ENCODE measurements around a stretch of chr12.

DNA sequence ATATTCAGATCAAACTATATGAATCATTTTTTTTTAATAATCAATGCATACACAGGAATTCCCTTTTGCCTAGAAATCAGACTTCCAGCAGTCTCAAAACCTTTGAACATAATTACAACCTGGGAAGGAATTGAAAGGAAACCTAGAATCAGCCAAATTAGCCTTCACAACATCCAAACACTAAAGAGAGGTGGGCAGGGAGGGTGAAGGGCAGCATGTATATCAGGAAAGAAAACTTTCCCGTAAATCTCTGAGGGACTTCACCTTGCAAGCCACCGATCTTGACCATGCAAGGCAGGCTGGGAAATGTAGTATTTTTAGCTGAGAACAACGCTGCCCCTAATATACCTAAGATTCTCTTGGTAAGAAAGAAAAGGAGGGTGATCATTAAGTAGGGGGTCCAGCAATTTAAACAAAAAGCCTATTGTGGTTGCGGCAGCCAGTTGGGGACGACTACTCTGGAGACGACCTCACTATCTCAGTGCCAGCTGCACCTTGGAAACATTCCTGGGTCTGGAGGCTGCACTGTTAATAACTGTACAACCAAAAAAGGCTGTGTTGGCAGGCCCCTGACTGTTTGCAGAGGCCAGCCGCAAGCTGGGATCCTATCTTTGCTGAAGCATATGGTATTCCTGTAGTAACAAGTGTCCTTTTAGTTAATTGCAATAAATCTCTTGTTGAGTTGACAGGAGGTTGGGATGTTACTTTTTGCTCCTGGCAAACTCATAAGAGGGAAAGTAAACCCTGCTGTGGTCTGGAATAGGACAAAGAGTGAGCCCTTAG lies 6.3 kb downstream of the APOLD1 start:
- PRO-cap: no peak

- PRO-cap: no peak
These were observed 662 bp downstream of the GPRC5A start for GRCh38 chr12:12891863-12892584.

DNA sequence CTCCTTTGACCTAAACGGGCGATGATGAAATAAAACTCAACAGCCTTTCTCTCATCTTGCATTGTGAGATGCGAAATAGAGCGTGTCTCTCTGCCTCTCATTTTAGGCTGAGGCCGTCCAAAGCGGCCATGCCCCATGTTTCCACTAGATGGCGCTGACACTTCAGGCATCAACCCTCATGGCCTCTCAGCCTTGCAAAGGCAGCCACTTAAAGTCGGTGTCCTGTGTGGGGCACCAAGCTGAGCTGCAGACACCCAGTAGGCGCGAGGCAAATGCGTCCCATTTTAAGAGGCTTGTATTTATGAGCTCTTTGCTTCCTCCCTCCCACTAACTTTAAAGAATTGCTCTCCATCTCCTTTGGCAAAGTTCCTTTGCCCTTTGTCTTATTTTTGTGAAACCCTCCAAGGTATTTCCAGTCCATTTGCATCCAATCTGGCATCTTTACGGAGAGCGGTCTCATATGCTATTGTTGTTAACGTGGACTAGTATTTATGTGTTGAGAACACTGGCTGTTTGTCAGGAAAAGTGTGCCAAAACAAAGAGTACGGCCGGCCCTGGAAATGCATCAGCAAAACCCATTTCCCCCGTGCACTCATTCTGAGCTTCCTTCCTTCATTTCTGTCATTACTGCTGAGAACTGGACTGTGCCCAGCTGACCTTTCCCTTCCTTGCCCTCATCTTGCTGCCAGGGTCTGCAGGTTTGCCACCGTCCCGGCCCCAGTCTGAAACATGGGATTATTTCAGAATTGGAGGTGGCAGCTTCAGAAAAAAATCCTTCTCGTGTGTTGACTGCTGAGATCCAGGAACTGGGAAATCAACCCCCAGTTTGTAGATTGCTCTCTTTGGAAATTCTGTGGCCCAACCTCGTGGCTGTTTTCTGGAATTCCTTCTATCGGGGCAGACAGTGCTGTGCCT lies 25.2 kb downstream of the GPRC5A start:
- PRO-cap: no peak

- PRO-cap: no peak
These were observed 9.4 kb downstream of the HEBP1 start for GRCh38 chr12:12990812-12991011.

DNA sequence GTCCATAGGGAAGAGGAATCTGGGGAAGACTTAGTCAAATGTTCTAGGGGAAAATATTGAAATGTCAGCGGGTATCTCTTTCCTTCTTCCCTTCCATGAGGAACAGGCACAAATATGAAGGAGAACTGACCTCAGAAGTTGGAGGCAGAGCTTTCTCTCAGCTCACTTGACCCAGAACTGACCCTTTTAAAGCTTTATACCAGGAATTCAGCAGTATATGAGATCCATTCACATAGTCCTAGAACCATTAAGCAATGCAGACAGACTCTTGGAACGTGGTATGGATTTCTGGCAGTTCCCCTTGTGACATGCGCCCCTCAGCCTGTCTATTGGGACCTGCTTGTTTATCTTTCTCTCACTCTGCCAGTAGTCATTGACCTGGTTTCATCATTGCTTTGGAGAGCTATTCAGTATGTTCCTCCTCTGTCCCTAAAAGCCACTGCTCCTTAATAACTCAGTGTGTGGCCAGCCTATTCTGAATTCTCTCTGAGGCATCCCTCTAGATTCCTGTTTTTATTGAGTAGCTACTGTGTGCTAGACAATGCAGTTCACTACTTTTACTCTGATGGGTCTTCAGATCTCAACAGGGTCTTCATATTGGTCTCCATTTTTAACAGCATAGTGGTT lies 43.1 kb upstream of the GSG1 start:
- PRO-cap: no peak

DNA sequence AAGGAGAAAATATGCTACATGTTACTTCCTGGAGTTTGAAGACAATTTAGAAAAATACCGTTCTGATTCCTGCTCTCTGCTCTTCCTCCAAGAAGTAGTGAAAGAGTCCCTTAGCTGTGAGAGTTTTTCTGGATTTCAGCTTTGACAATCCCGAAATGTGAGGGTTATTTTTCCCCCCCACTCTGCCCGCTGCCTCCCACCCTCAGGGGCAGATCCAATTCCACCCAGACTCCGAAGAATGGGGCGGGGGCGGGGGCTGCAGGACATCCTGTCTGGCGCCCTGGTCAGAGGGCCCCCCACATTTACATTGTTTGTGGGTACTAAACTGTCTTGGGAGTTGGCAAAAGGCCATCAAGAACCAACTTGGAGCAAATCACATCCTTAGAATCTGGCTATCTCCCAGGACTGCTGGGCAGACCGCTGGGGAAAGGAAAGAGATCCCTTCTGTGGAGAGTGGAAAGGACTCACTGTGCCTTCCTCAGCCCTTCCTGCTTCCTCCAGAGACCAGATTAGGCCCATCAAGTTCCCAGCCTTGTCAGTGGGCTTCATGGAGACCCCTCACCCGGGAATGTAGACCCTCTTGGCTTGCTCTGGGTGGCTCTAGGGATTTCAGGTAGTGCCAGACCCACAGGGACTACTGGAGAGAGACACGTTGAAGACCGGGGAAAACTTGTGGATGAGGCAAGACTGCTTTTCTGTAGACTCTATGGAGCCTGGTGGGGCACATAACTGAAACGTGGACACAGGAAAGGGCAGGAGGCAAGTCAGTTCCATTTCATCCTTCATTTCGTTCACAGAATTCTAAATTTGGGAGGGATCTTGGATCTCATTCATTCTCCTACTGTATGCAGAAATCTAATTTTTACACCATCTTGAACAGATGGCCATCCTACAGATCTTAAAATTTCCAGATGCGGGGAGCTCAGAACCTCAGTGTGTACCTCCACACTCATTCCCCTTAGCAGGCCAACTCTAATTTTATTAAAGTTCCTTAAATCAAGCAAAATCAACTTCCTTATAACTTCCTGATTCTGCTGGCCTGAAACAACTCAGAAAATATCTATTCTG lies 2.6 kb downstream of the EMP1 start:
- PRO-cap: no peak

DNA sequence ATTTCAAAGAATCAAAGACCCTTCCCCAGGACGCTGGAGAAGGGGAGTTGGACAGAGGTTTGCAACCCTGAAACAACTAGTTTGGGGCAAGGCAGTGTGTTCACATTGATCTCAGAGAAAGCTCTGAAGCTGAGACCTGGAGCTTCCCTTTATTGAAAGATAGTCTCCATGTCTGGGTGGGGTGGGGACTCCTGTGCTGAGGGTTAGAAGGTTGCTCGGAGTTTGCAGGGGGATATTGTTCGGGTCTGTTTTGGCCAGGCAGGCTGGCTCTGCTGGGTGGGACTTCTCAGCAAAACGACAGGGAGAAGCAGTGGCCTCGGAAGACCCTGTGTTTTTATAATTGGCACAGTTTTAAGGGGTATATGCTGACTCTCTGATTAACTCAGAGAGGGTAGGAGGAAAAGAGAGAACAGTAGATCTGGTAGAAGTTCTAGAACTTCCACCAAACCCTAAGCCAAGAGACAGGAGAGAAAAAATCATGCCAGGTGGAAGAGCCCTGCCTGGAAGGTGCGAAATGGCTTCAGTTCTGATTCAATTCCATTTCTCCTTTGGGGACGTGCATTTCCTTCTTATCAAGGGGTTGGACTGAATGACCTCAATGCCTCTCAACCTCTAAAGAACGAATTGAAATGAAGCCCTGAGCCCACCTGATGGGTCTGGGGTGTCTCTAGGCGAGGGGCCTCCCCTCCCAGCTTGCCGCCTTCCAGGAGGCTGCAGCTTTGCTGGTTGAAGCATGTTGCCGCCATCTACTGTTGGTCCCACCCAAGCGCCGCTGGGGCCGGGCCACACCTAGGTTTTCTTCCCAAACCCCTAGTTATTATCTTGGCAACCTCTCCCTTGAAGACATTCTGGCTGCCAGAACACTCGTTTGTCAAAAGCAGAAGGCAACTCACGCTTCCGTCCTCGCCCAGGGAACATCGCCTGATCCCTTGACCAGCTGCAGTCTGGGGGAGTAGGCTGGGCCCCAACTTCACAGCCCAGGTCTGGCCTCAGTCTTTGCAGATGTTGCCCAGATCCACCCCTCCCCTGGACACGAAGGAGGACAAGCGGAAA lies 6.2 kb downstream of the EMP1 start:
- PRO-cap: no peak

GRCh38 chr12:13205609-13206907 lies 9.5 kb downstream of the EMP1 start:
- PRO-cap: no peak

GRCh38 chr12:13209663-13210251 lies 13.2 kb downstream of the EMP1 start:
- PRO-cap: no peak

- PRO-cap: no peak
These were observed 143.1 kb downstream of the EMP1 start for GRCh38 chr12:13339645-13340033.

- PRO-cap: no peak
These were observed 190.6 kb downstream of the EMP1 start for GRCh38 chr12:13387019-13387708.

DNA sequence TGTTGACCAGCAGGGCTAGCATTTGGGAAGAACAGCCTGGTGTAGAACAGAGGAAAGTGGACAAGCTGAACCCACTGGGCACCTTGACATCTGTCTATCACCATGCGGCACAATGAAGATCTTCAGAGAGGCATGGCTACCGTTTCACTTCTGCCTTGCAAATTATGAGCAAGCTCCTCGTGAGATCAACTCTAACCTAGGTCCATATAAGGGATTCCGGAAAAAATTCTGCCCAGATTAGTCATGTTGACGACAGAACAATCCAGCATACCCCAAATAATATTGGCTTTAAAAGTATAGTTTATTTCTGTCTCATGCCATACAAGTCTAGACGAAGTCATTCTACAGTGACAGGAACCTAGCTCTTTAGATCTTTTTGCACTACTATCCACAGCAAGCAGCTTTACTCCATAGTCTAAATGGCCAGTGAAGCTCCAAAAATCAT lies 91.5 kb upstream of the ATF7IP start:
- PRO-cap: no peak

- PRO-cap: no peak
These were observed 81.2 kb upstream of the ATF7IP start for GRCh38 chr12:14284240-14284778.

- PRO-cap: no peak
These were observed 70.5 kb downstream of the ATF7IP start for GRCh38 chr12:14436034-14436290.

- PRO-cap: no peak
These were observed 47.1 kb upstream of the PLBD1 start for GRCh38 chr12:14614623-14615391.

- PRO-cap: bidirectional peak, plus-strand start at chr12:14770173, minus-strand start at chr12:14769866; bidirectional peak, plus-strand start at chr12:14770373, minus-strand start at chr12:14770292; bidirectional peak, plus-strand start at chr12:14770481, minus-strand start at chr12:14770446
These were observed 842 bp downstream of the H4C16 start for GRCh38 chr12:14769905-14770673.

DNA sequence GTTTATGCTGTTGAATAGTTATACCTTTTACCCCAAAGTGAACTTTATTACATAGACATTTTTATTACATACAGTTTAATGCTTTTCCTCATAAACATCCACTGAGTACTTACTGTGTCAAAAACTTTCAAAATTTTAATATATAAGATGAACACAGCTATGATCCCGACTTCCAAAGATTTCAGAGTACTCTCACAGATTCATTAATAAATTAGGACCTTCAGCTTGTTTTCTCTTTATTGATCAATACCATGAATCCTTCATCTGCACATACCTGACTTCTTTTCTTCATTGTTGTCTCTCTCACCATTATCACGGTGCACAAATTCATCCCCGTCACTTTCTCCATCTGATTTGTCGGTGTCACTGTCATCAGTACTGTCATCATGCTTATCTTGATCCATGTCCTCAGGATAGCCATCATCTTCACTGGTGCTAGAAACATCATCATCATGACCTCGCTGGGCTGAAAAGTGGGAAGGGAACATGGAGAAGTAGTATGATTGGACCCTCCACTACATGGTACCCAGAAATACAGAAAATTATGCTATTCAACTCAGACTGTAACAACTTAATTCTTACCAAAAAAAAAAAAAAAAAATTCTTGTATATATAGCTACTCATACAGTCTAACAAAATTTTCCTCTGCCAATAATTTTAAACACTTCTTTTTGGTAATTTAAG lies 9.7 kb downstream of the WBP11 start:
- PRO-cap: no peak

- PRO-cap: unidirectional peak, minus-strand start at chr12:14948892
These were observed 10.4 kb upstream of the ERP27 start for GRCh38 chr12:14948762-14949144.

GRCh38 chr12:14959804-14960368 lies 1.5 kb downstream of the ARHGDIB start:
- PRO-cap: unidirectional peak, minus-strand start at chr12:14960193

GRCh38 chr12:14980956-14981481 lies 8.2 kb downstream of the PDE6H start:
- PRO-cap: no peak

Data from natural killer cell (primary cell).